ENCODE results near the genes GPRC5D and HEBP1.

- PRO-cap: no peak
Observed at GRCh38 chr12:11863677-11864506, 206.8 kb upstream of the BCL2L14 start.

- PRO-cap: no peak
Observed at GRCh38 chr12:12071886-12072920, 1.5 kb downstream of the BCL2L14 start.

- PRO-cap: no peak
Observed at GRCh38 chr12:12119298-12119800, 48.6 kb downstream of the BCL2L14 start.

DNA sequence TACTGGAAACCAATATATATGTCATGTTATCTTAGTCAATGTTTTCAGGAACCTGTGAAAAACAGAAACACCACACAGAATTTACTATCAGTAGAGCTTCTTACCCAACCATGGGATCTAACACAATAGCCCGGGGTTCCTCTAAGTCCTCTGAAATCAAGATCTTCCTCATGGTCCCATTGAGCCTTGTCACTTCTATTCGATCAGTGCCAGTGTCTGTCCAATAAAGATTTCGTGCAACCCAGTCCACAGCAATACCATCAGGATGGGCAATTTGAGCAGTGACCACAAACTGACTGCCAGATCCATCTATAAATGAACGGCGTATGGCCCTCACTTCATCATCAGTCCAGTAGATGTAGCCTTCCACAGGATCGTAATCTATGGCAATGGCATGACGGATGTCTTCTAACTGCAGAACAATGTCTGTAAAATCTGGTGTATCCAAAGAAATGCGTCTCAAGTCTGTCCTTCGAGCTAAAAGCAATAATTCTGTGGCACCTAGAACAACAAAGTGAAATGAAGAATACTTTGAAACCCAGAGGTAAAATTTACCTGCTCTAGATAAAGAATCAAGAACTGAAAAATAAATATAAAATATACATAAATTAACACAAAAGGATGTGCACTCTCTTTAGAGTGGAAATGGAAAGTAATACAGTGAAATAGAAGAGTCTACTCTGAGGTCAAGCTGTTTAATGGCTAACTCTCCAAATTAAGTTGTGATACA, 85.7 kb downstream of the LRP6 start:
- PRO-cap: no peak

- PRO-cap: unidirectional peak, plus-strand start at chr12:12239130
Observed at GRCh38 chr12:12238848-12239648, 27.8 kb downstream of the LRP6 start.

DNA sequence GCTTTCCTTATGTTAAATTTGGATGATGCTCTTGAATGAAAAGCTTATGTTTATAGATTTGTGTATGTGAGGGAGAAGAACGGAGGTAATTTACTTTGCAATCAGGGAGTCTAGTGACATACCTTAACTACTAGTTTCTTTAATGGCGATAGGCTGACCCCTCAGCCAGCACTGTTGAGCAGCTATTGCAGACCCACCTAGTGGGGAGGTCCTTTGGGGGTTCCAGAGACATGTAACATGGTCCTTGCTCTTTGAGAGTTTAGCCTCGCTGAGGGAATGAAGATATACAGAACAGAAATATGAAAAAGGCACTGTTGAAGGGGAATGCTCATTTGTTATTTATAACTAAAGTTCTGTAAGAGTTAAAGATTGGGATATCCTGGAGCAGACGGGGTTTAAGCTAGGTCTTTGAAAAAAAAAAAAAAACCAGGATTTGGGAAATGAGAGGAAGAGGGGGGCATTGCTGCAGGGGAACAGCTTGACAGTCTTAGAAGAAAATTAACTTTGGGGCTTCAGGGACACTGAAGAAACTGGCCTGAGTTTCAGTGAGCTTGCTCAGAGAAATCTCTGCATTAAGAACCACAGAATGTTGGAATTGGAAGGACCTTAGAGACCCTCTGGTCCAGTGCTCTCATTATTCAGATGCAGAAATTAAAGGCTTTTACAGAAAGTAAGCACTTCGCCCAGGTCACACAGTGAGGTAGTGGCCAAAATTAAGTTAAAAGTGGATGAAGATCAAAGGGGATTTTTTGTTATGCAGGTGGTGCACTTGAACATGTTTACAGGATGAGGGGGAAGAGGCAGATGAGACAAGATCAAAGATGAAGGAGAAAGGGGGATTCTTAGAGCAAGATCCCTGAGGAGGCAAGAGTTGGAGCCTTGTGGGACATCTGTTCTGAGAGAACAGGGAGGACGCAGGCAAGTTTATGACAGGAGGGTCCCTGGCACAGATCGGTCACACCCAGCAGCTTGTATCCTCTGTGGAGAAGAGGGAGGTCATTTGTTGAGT, 83.6 kb downstream of the BORCS5 start:
- PRO-cap: no peak

DNA sequence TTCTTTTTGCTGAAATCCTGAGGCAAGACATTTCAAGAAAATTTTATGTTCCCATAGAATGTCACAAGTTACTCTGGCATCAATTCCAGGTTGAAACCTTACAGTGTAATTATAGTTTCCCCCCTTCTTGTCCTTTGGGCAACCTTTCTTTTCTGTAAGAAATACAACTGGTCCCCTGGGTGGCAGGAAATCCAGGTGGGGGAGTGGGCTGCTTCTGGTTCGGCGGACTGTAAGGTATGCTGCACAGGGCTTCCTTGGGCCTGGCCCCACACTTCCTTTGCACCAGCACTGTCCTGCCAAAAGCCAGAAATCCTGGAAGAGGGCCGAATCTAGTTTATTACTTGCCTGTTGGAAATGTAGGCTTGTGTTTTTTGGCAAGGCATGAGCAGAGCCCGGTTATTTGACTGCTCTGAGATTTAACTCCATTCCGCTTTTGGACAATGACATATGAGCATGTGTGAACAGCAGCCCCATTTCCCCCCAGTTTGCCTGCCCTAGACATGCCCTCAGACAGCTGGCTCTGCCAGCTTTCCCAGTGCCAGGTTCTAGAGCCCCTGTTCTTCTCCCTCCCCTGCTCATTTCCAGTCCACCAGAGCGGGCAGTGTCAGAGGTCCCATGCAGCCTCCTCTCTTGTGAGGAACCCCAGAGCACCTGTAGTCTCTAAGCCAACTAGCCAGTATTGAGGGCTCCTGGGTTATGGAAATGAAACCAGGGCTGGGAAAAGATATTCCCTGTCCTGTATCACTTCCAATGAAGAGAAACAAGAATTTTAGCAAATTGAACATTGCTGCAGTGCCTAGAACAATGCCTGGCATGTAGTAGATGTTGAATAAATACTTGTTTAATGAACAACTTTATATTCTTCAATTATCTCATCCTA, 86.7 kb downstream of the BORCS5 start:
- PRO-cap: no peak

GRCh38 chr12:12527777-12528522, 34.7 kb downstream of the DUSP16 start:
- PRO-cap: no peak

DNA sequence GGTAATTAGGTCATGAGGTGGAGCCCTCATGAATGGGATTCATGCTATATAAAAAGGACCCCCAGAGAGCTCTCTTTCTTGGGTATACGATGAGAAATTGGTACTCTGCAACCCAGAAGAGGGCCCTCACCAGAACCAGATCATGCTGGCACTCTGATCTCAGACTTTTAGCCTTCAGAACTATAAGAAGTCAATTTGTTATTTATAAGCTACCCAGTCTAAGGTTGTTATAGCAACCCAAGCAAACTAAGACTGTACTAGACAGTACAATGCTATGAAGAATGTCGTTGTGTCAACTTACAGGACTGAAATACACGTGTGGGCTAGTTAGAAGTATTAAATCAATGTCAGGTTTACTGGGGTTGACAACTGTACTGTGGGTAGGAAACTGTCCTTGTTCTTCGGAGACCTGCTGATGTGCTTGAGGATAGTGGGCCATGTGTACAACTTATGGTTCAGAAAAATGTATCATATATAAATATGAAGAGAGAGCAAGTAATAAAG, 19.7 kb downstream of the DUSP16 start:
- PRO-cap: no peak

DNA sequence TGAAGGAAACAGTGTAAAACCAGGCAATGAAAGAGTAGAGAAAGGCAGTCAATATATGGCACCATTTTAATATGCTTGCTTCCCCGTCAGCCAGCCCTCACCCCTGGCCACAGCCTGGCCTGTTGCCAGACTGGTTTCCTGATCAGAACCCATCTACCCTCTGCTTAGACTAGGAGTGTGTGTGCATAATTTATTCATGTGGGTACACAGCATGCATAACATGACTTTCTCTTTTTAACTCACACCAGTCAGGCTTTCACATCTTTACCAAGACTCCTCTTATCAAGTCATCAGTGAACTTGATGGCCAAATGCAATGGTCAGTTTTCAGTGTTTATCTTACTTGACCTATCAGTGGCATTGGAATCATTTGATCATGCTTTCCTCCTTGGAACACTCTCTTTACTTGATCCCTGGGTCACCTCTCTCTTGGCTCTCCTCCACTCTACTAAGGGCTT, 9.9 kb upstream of the GPR19 start:
- PRO-cap: no peak

DNA sequence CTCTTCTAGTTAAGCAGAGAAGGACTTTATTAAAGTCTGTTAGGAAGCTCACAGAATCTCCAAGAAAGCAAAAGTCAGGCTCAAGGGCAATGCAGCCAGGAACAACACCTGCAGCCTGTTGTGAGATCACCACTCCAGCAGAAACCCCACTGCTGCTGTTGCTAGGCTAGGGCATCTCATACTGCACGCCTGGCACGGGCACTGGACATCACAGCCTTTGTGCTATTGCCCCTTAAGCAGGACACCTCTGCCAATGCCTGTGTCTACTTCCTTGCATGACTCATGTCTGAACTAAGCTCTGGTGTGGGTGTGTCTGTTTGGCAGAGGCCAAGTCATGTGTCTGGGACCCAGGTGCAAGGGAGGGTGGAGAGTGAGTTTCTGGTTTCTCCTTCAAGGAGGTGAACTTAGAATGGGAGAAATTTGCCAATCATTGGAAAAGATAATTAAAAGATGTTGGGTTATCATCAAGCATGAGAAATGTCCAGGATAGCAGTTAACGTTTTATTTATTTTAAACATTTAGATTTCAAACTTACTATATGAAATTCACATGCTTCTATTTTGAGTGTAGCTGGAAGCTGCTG, 9.9 kb upstream of the DDX47 start:
- PRO-cap: no peak

DNA sequence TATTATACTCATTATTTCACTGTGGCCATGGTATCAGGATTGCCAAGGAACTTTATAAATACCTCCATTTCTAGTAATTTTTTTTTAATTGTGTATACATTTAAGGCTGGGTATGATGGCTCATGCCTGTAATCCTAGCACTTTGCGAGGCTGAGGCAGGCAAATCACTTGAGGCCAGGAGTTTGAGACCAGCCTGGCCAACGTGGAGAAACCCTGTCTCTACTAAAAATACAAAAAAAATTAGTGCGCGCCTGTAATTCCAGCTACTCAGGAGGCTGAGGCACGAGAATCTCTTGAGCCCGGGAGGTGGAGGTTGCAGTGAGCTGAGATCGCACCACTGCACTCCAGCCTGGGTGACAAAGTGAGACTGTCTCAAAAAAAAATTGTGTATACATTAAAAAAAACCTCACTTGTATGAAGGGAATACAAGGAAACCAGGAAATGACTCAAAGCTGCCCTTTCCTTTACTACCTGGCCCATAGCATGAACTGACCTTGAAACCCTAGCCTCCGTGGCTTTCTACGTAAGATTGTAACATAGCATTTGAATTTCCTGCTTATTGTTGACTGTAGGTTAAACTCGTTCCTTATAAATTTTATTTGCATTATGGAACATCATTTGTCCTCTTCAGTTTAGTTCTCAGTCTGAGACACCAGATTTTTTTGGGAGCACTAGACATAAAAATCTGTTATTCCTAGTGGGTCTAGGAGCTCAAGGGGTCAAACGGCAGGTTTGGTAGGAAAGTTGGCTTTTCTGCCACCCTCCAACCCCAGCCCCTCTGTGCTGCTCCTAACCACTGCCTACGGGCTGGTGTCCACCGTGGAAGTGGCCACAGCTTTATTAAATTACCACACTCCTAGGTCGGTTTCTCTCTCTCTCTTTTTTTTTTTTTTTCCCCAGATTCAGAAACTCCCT, 9.2 kb upstream of the DDX47 start:
- PRO-cap: no peak

DNA sequence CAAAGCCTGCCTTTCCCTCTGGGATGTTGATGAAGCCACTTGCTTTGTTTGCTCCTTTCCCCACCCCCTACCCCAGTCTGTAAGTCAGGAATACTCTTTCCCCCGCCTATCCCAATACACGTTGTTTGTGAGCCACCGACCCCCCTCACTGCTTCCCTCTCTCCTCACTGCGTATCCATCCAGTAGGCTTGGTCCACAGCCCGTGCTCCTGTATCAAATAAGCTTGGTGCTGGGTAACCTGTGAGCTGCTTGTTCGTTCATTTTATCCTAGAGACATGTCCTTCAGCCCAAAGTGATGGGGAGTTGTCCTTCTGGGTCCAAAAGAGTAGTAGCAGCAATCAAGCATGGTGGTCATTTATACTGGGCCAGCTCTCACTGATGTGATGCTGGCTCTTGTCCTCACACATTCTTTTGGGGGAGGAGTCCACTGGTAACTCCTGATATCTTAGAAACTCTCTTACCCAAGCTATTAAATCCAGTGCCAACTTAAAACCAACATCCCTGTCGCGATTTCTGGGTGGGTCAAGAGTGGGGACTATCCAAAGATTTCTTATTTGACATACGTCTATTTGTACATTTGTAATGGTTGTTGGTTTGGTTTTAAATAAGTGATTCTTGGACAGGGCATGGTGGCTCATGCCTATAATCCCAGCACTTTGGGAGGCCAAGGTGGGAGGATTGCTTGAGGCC, 24.6 kb downstream of the DDX47 start:
- PRO-cap: no peak

GRCh38 chr12:12876934-12877728, 14.2 kb upstream of the GPRC5A start:
- PRO-cap: no peak

- PRO-cap: no peak
Observed at GRCh38 chr12:12899696-12900248, 8.4 kb downstream of the GPRC5A start.

- PRO-cap: no peak
Observed at GRCh38 chr12:12951875-12952621, at the start of gene GPRC5D. TSS of gene GPRC5D (minus strand) at chr12:12952170.

DNA sequence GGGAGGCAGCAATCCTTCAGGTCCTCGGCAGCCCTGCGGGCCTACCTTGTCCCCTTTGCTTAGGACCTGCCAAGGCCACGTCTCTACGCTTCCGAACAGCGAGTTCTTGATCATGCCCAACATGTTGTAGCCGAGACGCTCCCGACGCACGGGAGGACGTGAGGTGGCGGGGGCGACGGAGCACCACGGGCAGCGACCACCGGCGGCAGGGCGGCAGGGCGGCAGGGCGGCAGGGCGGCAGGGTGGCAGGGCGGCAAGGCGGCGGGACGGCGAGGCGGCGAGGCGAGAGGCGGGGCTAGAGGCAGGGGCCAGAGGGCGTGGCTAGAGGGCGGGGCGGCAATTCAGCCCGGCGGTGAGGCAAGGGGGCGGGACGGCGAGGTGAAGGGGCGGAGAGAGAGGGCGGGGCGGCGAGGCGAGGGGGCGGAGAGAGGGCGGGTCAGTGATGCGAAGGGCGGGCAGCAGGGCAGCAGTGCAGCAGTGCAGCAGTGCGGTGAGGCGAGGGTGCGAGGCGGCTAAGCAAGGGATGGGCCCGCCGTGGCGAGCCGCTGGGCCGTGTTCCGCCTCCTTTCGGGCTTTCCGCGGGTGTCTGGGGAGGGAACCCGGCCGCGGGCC, at the start of gene HEBP1:
Gene HEBP1 (minus strand): TSS at position 274 of the 612 bp plus-strand sequence.
- PRO-cap: bidirectional peak, plus-strand start at position 464 of the sequence, minus-strand start at position 243 of the sequence

DNA sequence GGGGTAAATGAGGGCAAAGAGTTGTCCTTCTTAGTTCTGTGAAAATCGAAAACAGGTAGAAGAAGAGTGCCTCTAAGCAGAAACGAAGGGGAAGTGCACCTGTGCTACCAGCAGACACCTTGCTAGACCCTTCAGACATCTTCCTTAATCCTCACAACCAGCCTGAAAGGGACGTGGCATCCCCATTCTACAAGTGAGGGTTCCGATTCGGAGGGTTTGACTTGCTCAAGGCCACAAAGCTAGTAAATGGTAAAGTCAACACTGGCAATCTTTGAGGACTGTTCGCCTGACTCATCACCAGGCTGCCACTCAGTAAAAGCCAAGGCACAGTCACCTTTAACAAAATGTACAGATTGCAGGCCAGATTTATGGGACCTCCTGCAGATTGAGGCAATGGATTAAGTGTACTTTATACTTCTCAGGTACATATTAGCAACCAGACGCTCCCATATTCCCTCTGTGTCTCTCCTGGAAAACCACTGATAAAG, 1.5 kb downstream of the GSG1 start:
- PRO-cap: no peak

- PRO-cap: no peak
Observed at GRCh38 chr12:13197765-13198716, 1.5 kb downstream of the EMP1 start.

DNA sequence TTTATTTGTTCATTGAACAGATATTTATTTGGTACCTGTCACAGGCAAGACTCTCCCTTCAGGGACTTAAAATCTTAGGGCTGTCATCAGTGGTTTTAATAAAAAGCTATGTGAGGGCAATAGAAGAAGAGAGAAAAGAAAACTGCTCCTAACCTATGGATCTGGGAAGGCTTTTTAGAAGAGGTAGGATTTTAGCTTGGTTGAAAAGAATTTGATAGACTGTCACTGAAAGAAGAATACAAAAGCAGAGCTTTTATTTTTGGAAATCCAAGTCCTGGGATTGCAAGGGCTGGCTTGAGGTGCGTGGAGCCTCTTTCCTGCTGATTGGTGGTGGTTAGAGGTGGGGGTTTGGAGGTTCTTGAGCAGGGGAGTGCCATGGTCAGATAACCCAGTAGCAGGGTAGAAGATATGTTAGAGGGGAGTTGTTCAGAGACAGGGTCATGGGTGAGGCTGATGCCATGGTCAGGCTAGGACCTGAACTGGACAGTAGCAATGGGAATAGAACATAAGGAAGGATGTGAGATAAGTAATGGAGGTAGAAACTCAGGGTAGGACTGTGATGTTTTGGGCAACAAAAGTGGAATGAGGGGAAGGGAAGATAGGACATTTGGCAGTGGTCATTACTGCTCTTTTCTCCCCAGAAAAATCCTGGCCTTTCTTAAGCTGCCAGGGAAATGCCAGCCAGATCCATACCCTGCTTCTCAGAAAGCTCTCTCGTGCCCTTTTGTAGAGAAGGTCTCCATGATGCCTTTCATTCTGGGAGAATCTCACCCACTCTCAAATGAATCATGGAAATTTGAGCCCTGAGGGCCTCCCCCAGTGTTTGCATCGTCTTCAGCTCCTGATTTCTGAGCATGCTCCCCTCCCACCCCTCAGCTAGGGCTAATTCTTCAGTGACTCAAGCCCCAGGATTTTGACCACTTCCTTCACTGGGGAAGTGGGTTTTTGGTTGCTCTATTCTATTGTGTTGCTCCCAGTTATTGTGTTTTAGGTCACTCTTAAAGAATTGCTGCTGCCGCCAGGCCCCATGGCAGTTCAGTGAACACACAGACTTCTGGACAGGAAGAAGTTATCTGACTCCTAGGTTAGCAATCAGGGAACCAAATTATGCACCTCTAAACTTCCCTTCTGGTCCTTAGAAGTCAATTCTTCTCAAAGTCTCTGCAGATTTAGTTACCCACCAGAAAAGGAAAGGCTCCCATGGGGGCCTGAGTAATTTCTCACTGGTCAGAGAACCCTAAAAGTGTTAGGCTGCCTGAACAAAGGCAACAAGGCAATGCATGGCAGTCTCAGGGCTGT, 9.5 kb downstream of the EMP1 start:
- PRO-cap: no peak

Measured in ReNcell CX (cell line).